NCI-H460 (cell line): ENCODE data around the genes ATG101, KRT6A and KRT4.

GRCh38 chr12:51906363-51906609, 1.0 kb upstream of the ACVRL1 start:
RAMPAGE:
- cytosol, long total RNA = no peak
- long total RNA = no peak
- nucleus, long total RNA = no peak

DNA sequence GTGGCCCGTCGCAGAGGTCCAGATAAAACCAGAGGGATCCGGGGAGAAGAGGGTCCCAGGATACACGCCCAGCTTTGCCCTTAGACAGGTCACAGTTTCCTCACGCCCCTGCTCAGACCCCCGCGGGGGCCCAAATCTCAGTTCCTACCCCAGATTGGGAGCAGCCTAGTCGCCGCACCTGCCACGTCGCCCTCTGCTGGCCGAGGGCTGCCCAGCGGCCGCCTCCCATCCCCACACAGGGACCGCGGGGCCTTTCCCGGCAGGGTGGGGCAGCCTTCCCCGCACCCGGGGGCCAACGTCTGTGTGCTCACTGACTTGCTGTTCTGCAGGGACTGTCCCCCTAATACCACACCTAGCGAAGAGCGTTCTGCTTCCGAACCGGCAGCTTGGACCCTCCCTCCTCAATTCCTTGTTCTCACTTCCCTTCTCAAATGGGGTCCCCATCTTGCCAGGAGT, 16.1 kb downstream of the ACVRL1 start:
RAMPAGE:
- cytosol, long total RNA = no peak
- long total RNA = no peak
- nucleus, long total RNA = no peak

DNA sequence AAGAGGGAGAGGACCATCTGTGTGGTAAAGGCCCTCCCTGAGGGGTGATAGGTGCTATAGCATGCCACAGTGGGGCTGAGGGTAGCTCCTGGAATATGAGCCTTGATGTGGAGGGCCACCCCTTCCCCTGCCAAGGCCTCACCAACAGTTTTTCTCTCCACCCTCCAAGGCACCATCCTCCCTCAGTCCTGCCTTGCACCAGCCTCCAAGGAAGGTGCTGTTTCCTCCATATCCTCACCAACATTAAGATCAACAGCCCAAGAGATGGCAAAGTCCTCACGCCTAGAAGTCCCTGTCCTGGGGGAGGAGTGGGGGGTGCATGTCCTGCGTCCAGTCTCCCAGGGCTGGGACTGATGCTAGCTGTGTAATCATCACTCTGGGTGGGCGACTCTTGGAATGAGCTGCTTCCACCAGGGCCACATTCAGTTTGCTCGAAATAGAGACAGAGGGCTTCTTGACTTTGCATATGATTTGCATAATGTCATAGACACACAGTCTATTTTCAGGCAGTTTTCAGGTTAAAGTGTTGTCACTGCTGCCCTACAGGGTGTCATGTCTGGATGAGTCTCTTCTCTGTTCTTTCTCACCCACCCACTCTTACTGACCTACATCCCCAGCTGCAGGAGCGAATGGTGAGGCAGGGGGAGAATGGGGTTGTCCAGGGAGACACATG, 17.4 kb downstream of the ACVRL1 start:
RAMPAGE:
- cytosol, long total RNA = no peak
- long total RNA = no peak
- nucleus, long total RNA = no peak

GRCh38 chr12:51972834-51973540, 21.5 kb downstream of the ACVR1B start:
RAMPAGE:
- cytosol, long total RNA = no peak
- long total RNA = no peak
- nucleus, long total RNA = no peak

DNA sequence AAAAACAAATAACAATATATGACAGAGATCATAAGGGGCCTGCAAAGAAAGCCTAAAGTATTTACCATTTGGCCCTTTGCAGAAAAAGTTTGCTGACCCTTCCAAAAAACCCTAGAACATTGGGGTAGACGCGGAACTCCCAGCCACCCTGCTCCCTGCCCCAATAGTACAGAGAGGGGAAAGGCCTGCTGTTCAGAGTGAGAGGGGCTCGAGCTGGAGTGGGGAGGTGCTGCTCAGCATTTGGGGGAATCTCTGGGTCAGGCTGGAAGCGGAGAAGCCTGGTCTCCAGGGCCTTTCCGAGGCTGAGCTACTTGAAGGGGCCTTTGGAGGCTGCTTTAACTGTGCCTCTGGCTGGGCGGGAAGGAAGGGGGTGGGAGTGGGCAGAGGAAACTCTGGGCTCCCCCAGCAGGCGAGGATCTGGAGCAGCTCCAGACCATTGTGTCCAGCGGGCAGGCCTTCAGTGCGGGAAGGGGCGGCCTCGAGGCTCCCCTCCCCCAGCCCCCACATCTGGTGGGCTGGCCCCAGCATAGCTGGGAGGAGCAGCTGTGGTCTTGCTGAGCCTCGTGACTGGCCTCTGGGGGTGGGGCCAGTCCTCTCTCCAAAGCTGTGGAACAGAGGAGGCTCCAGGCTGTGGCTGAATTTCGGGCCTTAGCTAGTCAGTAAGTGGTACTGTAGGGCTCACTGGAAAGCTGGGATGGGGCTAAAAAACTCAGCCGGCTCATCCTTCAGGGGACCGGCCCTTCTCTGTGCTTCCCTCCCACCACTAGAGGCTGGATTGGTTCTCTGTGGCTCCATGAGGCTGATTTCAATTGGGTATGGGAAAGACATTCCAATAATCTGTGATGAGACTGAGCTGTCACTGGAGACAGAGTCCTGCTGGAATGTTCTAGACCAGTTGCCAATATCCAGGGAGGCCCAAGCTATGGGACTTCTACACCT, 3.4 kb downstream of the TAMALIN start:
RAMPAGE:
- cytosol, long total RNA = no peak
- long total RNA = no peak
- nucleus, long total RNA = no peak

DNA sequence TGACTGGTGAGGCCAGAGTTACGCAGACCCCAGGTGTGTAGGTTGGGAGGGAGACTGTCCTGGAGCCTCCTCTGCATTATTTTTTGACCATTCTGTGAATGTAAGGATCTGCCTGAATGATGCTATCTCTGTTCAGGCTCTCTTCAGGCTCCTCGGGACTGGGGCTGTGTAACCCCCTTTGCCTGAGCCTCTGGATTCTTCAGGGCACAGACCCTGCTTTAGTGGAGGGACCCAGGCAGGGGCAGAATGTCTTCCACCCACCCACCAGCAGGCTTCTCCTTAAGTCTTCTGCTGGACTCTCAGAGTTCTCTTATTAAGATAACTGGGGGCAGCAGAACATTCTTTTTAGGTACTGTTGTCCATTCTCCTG, 1.9 kb downstream of the NR4A1 start:
RAMPAGE:
- cytosol, long total RNA = no peak
- long total RNA = no peak
- nucleus, long total RNA = no peak

GRCh38 chr12:52054708-52055266, 3.5 kb downstream of the NR4A1 start:
RAMPAGE:
- cytosol, long total RNA = no peak
- long total RNA = no peak
- nucleus, long total RNA = no peak

GRCh38 chr12:52059587-52060536, 8.6 kb downstream of the NR4A1 start:
RAMPAGE:
- cytosol, long total RNA = no peak
- long total RNA = no peak
- nucleus, long total RNA = no peak

DNA sequence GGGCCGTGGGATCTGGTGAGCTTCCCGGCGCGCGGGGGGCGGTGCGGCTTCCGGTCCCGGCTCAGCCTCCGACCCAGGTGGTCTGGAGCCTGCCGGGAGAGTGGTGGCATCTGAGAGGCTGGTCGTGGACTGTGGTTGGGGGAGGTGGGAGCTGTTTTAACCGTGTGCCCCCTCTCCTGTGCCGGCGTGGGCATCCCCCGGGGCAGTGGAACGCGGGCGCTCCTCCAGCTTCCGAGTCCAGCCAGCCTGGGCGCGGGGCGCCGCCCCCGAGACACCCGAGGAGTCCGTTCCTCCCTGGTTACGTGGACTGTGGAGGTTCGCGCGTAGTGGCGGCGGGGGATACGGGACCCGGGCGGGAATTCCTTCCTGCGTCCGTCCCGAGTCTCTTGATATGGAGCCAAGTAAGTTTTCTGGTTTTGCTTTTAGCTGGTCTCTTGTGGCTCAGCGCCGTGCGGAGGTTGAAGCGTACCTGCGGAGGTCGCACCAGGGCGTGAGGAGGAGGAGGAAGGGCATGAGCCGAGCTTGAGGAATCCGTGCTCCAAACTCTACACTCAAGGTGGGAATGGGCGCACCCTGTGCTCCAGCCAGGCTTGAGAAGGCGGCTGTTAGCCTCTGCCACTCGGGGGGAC, at the start of gene ATG101:
Gene ATG101, plus strand, starts transcription at position 51 of the 629 bp plus-strand sequence.
RAMPAGE:
- cytosol, long total RNA = start-site peak on the plus strand centred at position 72 of the sequence, 52 bp wide, 217 and 354 reads in 2 replicates
- long total RNA = start-site peak on the plus strand centred at position 76 of the sequence, 40 bp wide, 87 and 300 reads in 2 replicates
- nucleus, long total RNA = start-site peak on the plus strand centred at position 63 of the sequence, 30 bp wide, 107 and 17 reads in 2 replicates

DNA sequence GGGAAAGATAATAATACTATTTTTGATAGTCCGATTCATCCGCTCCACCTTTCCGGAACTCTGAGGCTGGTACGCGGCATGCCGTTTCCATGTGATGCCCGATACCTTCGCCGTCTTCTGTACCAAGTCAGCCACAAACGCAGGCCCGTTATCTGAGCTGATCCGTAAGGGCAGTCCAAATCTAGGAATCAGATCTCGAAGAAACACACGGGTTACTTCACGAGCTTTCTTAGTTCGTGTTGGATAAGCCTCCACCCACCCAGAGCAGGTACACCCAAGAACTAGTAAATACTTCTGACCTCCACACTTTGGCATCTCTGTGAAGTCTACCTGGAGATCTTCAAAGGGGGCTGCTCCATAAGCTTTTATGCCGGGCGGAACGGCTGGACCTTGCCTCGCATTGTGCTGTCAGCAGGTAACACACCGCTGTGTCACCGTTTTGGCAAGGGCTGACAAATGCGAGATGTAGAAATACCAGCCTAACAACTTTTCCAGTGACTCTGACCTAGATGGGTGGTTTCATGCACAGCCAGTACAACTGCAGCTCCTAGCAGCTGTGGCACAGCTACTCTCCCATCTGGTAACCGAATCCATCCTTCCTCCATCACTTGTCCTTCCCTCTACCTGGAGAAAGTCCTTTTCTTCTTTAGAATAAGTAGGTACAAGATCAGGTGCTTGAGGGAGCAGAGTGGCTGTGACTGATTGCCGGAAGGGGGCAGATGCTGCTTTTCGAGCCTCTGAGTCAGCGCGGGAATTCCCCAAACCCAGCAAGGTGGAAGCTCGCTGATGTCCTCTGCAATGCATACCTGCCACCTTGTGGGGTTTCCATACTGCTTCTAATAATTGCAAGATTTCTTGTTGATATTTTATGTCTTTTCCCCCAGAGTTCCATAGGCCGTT, 36.7 kb downstream of the SMIM41 start:
RAMPAGE:
- cytosol, long total RNA = no peak
- long total RNA = no peak
- nucleus, long total RNA = no peak

GRCh38 chr12:52170899-52171371, 20.9 kb downstream of the KRT80 start:
RAMPAGE:
- cytosol, long total RNA = no peak
- long total RNA = no peak
- nucleus, long total RNA = no peak

DNA sequence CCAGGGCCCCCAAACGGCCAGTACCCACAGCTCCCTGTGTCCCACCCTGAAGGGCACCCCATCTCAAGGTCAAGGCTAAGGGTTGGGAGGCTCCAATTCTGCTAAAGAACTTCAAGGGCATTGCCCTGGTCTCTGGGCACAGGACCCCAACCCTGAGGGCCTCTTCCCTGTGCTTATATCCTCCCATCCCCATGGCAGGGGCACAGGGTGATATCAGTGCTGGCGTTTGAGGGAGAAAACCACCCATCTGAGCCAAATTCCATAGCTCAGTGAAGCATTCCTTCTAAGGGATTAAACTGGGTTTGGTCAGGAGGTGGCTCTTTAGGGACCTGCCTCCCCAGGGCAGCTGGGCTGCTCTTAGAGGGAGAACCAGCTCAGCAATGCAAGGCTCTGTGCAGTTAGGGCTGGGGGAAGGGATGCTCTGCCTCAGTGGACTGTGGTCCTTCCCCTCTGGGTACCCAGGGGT, 2.1 kb downstream of the KRT80 start:
RAMPAGE:
- cytosol, long total RNA = no peak
- long total RNA = no peak
- nucleus, long total RNA = no peak

GRCh38 chr12:52208544-52209025, 16.8 kb upstream of the KRT80 start:
RAMPAGE:
- cytosol, long total RNA = start-site peak on the plus strand at chr12:52208843-52208857, 23 and 27 reads in 2 replicates
- long total RNA = no peak
- nucleus, long total RNA = no peak

RAMPAGE:
- cytosol, long total RNA = no peak
- long total RNA = no peak
- nucleus, long total RNA = no peak
Observed at GRCh38 chr12:52307863-52308938, 13.0 kb downstream of the KRT83 start.

DNA sequence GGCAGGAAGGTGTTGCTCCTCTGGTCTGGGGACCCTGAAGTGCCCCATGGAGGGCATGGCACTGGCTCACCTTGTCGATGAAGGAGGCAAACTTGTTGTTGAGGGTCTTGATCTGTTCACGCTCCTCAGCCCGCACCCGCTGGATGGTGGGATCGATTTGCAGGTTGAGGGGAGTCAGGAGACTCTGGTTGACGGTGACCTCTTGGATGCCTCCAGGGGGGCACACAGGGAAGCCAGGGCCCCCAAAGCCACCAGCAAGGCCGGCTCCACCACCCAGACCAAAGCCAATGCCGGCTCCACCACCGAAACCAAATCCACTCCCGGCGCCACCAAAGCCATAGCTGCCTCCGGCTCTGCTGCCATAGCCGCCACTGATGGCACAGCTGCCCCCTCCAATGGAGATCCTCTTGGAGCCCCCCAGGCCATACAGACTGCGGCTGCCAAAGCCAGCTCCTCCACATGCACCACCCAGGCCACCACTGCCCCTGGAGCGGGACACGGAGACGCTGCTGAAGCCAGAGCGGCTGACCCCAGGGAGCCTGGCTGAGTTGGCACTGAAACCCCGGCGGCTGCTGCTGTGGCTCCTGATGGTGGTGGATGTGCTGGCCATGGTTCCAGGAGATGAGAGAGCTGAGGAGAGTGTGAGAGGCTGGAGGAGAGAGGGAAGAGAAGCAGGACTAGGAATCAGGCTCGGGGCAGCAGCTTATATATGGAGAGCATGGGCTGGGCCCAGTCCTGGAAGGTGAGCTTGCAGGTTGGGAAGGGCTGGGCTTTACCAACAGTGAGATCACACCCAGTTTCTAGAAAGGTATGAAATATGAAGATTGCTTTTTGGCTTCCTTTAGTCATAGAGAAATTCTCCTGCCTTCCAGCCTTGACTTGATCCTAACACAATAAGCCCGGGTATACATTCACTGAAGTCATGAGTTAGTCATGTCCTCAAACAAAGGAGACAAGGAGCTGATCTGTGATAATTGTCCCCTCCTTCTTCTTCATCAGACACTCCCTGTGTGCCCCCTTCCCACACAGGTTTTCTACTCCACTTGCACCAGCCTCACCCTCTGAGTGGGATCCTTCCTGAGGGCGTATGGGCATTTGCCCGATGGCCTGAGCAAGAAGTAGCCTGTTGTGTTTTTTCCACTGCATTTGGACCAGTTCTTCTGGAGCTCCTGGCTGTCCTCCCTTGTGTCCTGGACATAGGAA, at the start of gene KRT6A:
Gene KRT6A, minus strand, starts transcription at position 679 of the 1,203 bp plus-strand sequence.
RAMPAGE:
- cytosol, long total RNA = no peak
- long total RNA = no peak
- nucleus, long total RNA = no peak

GRCh38 chr12:52696895-52697094, 6.5 kb downstream of the KRT77 start:
RAMPAGE:
- cytosol, long total RNA = no peak
- long total RNA = no peak
- nucleus, long total RNA = no peak

RAMPAGE:
- cytosol, long total RNA = no peak
- long total RNA = no peak
- nucleus, long total RNA = no peak
Observed at GRCh38 chr12:52813573-52814196, at the start of gene KRT4. Gene KRT4, minus strand, starts transcription at chr12:52814116.

RAMPAGE:
- cytosol, long total RNA = start-site peak on the minus strand at chr12:52874134-52874275, 49 and 64 reads in 2 replicates
- long total RNA = start-site peak on the minus strand at chr12:52874161-52874248, 25 and 30 reads in 2 replicates
- nucleus, long total RNA = no peak
Observed at GRCh38 chr12:52873436-52874676, 25.1 kb upstream of the KRT78 start.

RAMPAGE:
- cytosol, long total RNA = no peak
- long total RNA = no peak
- nucleus, long total RNA = no peak
Observed at GRCh38 chr12:52949502-52950565, 916 bp downstream of the KRT18 start.

RAMPAGE:
- cytosol, long total RNA = no peak
- long total RNA = no peak
- nucleus, long total RNA = no peak
Observed at GRCh38 chr12:53065612-53065901, 13.6 kb downstream of the SPRYD3 start.